ENCODE results near the gene PPP1R1C.

DNA sequence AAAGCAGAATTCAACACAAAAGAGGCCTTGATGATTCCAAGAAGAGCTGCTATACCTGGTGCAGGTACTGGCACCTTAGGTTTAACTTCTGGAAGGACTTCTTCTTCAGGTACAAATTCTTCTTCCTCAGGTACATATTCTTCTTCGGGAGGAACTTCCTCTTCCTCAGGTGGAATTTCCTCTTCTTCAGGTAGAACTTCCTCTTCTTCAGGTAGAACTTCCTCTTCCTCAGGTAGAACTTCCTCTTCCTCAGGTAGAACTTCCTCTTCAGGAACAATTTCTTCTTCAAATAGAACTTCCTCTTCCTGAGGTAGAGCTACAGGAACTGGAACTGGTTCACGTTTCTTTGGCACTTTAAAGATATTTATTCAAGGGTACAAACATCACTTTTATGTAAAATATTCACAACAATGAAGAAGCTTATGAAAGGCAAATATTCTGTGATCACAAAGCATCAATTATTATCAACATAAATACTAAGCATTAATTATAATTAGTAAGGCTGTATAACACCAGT lies 129.6 kb downstream of the TTN start:
- RRBS, result no CpG with 5 or more reads among the region's 2 CpGs

GRCh38 chr2:178725163-178725981 lies 81.9 kb downstream of the TTN start:
- RRBS, result no CpG with 5 or more reads among the region's 8 CpGs

DNA sequence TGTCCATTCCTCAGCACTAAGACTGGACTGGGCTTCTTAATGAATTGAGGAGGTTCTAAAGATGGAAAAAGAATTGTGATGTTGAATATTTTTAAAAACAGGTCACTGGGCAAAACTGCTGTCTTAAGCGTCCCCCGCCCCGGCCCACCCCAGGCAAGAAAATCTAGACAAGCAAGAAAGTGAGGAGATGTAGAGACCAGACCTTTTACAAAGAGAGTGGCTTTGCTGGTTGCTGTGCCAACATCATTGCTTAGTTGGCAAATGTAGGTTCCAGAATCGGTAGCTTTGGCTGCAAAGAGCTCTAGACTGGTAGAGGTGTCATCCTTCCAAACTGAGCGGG lies 77.4 kb downstream of the TTN start:
- RRBS, result no CpG with 5 or more reads among the region's 5 CpGs

- RRBS, result no CpG with 5 or more reads among the region's 6 CpGs
Observed at GRCh38 chr2:178750400-178750599, 56.9 kb downstream of the TTN start.

DNA sequence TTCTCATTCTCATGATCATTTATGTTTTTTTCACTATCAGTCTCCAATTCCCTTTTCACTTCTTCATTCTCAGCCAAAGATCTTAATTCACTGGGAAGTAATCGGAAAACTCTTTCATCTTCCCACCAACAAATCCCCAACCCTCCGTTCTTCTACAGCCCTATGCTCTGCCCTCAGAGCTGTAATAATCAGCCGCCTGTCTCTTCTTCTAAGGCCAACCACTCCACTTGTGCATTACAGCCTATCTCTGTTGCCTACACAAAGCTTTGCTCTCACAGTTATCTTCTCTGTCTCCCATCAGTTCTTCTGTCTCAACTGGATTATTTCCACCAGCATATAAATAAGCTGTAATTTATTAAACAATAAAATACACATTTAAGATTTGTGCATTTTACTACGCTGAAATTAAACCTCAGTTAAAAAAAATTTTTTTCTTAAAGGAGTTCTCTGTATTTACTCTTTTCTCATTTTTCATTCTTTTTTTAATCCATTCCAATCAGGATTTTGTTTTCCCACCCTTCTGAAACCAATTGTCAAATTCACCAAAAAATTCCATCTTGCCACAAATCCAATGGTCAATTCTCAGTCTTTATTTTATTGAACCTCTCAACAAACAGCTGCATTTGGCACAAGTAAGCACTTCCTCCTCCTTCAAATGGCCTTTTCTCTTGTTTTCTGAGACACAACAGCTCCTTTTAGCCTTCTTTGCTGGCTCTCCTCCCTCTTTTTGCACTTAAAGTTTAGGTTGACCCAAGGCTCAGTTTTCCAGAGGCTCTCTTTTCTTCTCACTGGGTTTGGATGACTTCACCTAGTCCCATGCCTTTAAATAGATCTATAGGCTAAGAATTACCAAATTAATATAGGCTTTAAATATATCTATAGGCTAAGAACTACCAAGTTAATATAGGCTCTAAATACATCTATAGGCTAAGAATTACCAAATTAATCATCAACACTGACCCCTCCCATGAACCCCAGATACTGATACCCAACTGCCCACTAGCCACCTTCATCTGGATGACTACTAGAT lies 76.1 kb upstream of the CCDC141 start:
- RRBS, result no CpG with 5 or more reads among the region's 4 CpGs

DNA sequence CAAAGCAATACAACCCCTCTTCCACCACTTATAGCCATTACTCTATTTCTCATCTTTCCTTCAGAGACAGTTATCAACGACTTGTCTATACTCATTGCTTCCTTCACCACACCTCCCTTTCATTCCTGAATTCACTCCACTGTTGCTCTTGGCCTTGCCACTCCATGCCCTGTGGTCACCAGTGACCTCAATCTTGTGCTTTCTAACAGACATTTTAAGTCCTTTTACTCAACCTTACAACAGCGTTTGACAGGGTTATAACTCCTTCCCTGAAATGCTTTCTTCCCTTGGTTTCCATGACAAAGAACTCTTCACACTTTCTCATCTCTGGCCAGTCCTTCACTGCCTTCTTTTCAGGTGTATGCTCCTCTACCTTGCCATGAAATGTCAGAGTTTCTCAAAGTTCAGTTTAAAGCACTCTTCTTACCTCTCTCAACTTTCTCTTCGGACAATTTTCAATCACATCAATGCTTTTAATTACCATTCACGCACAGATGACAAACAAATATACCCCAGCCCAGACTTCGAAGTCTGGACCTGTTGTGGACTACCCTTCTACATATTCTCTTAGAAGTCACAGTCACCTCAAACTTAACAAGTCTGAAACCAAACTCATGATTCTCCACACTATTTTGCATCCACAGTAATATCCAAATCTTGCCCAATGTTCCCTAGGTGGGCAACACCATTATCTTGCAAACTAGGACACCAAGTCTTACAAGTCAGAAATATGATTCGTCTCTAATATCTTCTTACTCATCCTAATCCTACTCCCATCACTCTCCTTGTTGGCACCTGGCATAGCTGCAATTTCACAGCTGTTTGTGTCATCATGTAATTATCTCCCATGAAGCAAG lies 90.9 kb upstream of the CCDC141 start:
- RRBS, result no CpG with 5 or more reads among the region's 6 CpGs

GRCh38 chr2:179143377-179143907 lies 93.5 kb upstream of the CCDC141 start:
- RRBS, result no CpG with 5 or more reads among the region's 8 CpGs

- RRBS, result no CpG with 5 or more reads among the region's 6 CpGs
Observed at GRCh38 chr2:180125704-180126012, 118.6 kb upstream of the CWC22 start.

GRCh38 chr2:181466995-181467728 lies 10.0 kb downstream of the ITGA4 start:
- RRBS, result no CpG with 5 or more reads among the region's 3 CpGs

DNA sequence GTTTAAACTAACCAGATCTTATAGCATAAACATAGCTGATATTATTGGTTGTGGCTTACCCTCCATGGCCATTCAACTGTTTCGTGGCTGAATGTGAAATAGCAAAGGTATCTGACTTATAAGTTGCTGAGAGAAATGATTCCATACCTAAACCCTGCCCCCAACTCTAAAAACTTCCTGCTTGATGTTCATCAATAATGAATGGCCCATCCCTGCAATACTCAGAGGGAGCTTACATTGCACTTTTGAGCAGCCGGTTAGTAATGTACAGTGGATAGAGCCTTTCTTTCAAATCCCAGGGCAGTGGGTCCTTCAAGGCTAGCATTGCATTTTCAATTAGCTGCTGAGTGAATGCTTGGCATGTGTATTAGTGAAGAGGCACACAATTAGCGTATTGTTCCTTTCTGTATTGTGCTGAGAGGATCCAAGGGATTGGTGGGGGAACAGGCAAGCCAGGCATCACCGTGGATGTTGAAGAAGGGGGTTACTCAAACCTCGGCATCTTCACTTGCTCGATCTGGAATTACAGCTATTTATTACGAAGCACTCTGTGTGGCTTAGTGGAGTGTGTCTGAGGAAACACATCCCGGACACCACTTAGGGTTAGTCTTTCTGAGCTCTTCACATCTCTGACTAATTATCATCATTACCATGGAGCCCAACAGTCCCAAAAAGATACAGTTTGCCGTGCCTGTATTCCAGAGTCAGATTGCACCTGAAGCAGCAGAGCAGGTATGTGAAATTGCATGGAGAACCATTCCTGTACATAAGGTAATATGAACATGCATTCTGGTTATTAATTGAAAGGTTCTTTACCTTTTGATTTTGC lies at the start of gene PPP1R1C:
Gene PPP1R1C (plus strand): TSS at position 394 of the 829 bp plus-strand sequence.
- RRBS, result no CpG with 5 or more reads among the region's 9 CpGs

DNA sequence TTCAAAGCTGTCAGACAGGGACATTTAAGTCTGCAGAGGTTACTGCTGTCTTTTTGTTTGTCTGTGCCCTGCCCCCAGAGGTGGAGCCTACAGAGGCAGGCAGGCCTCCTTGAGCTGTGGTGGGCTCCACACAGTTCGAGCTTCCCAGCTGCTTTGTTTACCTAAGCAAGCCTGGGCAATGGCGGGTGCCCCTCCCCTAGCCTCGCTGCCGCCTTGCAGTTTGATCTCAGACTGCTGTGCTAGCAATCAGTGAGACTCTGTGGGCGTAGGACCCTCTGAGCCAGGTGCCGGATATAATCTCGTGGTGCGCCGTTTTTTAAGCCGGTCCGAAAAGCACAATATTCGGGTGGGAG lies 44.9 kb downstream of the PPP1R1C start:
- RRBS, result no CpG with 5 or more reads among the region's 12 CpGs

DNA sequence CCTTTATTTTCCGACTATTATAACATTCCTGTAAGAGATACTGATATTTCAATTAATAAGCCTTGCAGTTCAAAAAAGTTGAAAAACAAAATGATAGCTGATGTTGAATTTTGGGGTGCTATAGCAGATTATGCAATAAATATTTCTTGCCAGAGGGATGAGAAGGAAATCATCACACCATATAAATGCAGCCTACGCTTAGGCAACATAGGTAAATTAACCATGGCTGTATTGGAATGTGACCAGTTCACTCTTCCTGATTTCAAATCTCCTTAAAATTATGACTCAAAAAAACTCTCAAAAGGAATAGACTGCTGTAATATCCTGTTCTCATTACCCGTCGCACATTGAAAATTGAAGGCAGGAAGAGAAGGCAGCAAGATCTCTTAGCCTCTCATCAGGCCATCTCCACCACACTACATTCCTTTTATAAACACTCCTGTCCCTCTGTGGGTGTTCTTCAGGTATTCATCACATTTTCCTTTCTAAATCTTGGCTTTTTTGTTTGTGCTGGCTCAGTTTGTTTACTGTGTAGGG lies 83.1 kb downstream of the PPP1R1C start:
- RRBS, result no CpG with 5 or more reads among the region's 4 CpGs

DNA sequence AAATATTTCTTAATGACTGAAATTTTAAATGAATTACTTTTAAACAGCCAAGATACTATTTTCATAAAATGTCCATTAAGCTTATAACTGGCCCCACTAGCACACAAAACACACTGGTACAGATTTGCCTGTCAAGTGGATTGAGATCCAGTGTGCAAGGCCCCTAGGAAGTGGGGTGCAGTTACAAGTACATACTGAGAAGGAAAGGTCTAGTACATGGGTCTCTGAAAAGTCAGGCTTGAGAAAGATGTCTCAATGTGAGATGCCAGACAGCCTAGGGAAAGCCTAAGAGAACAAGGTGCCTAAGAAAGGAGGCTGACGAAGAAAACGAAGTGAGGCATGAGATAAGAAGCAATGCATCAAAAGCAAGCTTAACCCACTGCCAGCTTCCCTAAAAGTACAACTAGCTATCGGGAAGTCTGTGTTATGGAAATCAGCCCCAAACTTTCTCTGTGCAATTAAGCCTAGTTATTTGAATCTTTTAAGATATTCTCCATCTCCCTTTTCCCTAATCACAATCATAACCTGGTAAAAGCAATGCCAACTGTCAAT lies 2.5 kb downstream of the PDE1A start:
- RRBS, result no CpG with 5 or more reads among the region's 3 CpGs

- RRBS, result no CpG with 5 or more reads among the region's 1 CpG
Observed at GRCh38 chr2:182912825-182913233, 46.4 kb upstream of the FRZB start.

DNA sequence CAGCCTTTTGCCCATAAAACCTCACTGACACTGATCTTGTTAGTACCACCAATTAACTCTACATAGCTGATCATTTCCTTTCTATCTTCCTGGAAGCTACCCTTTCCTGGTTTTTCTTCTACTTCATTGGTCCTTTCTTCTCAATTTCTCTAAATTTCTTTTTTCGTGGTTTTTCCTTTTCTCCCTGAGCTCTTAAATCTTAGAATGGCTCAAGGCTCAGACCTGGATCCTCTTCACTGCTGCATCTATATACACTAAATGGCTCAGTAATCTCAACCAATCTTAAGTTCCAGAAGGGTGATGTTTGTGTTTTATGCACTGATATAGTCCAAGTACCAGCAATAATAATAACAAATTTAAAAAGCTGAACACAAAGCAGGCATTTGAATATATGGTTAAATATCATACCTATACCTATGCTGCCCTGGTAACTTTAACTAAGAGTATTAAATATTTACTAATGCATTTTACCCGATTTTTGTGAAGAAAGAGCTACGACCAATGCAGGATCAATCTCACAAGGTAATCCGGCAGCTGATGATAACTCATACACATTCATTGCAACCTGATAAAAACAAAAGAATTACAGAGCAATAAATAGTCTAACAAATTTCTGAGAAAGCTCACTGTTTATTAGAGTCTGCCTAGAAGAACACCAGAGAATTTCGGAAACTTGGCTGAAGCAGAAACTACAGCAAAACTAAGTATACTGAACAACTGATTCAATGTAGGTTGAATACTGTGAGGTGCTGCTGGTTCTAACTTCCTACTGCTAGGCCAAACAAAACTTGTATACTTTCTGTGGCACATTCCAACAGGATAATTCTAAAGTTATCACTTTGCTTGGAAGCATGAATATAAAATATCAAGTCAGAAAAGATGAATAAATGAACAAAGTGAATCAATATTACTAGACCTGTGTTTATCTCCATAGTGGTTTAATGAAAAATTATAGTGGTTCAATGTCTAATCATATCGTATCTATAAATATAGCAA lies 64.1 kb upstream of the FRZB start:
- RRBS, result no CpG with 5 or more reads among the region's 6 CpGs

- RRBS, result no CpG with 5 or more reads among the region's 5 CpGs
Observed at GRCh38 chr2:183089223-183089844, 10.8 kb downstream of the DUSP19 start.

- RRBS, result no CpG with 5 or more reads among the region's 3 CpGs
Observed at GRCh38 chr2:186180392-186180981, 305.6 kb upstream of the ZC3H15 start.

DNA sequence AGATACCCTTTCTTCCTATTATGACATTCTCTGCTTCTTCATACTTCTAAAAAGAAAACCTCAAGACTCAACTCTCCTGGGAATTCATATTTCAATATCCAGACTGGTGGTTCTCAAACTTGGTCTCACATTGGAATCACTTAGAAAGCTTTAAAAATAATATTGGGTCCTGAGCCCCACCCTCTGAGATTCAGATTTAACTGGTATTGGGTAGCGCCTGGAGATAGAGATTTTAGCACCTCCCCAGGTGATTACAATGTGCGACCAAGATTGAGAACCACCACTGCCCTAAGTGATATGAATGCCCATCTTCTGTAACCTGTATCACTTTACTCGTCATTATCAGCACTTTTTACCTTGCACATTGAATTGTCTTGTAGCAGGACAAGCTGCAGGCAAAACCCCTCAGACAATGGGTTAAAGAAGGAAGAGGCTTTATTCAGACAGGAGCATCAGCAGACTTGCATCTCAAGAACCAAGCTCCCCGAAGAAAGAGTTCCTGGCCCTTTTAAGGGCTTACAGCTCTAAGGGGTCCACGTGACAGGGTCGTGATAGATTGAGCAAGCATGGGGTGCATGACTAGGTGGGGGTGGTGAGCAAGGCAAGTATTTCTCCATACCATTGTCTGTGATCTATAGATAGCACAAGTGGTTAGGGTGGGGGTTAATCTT lies 46.6 kb upstream of the ZC3H15 start:
- RRBS, result no CpG with 5 or more reads among the region's 6 CpGs